Right cardiac atrium (tissue), 1 donor: ENCODE measurements around the genes ATP1A4 and ITLN1.

DNA sequence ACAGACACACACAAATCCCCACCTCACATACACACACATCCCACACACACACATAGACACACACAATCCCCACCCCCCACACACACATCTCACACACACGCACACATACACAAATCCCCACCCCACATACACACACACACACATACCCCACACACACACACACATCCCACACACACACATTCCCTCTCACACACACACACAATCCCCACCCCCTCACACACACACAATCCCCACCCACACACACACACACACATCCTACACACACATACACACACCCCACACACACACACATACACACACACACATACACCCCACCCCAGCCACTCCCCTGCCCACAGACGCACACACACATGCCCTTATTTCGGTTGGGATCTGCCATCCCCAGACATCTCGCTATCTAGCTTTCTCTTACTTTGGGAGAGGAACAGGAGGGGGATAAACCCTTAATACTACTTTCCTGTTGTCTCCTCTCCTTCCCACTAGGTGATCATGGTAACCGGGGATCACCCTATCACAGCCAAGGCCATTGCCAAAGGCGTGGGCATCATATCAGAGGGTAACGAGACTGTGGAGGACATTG lies 17.3 kb upstream of the ATP1A4 start:
- PRO-cap, result no peak

- PRO-cap, result no peak
Measured at GRCh38 chr1:160141287-160141954, 10.0 kb upstream of the ATP1A4 start.

DNA sequence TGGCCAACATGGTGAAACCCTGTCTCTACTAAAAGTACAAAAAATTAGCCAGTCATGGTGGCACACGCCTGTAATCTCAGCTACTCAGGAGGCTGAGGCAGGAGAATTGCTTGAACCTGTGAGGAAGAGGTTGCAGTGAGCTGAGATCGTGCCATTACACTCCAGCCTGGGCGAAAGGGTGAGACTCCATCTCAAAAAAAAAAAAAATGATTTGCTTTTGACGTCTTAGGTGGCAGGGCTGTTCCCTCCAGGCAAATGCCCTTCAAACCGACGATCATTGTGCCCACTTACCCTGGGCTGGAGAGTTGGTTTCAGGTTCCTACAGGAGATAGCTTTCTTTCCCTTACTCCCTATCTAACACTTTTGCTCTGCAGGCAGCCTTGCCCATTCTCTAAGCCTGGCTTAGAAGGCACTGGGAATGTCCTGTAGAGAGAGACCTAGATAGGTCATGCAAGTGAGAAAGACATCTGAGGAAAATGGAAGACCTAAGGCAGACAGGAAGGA lies 8.7 kb upstream of the ATP1A4 start:
- PRO-cap, result no peak

GRCh38 chr1:160151391-160151797 lies at the start of gene ATP1A4:
TSS of gene ATP1A4 (plus strand) at chr1:160151603.
- PRO-cap, result no peak

- PRO-cap, result no peak
Measured at GRCh38 chr1:160204167-160204935, 833 bp upstream of the PEA15 start.

DNA sequence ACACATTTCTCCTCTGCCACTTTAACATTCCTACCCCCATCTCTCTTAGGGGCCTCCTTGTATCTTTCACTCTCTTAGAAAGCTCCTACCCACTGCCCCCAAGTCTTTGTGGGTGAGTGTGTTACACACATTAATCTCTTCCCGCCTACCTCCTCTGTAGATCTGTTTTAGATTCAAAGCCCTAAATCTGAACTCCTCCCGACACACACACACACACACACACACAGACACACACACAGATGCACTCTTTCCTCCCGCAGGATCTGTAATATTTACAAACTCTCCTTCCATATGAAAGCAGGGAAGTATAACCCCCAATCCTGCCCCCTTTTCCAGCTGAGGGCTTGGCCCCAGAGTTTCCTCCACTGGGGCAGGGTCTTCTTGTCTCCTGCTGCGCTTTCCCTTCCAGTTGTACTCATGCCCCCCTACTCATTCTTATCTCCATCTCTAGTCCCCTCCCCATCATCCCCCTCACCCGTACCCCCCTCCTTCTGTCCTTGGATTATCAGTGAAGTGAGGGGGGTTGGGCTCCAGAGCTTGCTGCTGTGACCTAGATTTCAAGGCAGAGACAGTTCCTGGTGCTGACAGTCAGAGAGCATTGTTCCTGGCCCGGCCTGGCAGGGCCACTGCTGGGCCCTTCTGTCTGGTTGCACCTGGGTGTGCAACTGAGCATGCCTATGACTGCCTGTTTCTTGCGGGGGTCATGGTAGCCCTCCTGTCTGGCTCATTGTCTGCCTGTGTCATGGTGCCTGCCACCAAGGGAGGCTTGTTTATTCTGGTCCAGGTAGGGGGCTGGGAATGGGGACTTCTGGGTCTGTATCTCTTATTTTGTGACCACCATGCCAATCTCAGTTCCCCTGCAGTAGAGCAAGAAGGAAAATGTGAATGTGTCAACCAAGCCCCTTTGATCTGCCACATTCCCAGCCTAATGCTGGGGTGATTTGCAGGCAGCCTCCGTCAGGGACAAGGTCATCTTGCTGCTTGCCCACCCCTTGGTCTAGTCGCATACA lies 4.4 kb downstream of the PEA15 start:
- PRO-cap, result no peak

GRCh38 chr1:160346956-160347290 lies 3.7 kb downstream of the NCSTN start:
- PRO-cap, result no peak

DNA sequence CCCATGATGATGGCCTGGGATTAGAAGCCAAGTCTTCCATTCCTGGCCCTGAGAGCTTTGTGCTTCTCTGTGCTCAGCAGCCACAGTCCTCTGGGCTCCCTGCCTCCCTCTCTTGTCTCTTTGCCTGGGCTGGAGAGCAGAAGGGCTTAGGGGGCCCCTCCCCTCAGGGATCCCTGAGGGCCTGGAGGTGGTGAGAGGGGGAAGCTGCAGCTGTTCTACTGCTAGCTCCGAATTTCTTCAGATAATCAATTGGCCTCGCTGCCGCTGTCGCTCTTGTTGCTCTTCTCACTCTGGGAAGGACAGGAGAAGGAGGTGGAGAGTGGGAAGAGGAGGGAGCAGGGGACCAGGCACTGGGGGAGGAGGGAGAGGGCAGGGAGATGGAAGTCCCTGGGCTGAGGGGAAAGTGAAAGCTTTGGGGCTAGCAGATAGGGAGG lies 7.8 kb downstream of the NHLH1 start:
- PRO-cap, result no peak

- PRO-cap, result no peak
Measured at GRCh38 chr1:160399515-160400224, 694 bp upstream of the VANGL2 start.

GRCh38 chr1:160406313-160406629 lies 5.9 kb downstream of the VANGL2 start:
- PRO-cap, result no peak

GRCh38 chr1:160453473-160454028 lies 53.2 kb downstream of the VANGL2 start:
- PRO-cap, result no peak

DNA sequence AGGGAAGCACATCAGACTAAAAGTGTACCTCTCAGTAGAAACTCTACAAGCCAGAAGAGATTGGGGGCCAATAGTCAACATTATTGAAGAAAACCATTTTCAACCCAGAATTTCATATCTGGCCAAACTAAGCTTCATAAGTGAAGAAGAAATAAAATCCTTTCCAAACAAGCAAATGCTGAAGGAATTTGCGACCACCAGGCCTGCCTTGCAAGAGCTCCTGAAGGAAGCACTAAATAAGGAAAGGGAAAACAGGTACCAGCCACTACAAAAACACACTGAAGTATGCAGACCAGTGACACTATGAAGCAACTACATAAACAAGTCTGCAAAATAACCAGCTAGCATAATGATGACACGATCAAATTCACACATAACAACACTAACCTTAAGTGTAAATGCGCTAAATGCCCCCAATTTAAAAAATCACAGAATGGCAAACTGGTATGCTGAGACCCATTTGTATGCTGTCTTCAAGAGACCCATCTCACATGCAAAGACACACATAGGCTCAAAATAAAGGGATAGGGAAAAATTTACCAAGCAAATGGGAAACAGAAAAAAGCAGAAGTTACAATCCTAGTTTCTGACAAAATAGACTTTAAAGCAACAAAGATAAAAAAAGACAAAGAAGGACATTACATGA lies 19.9 kb downstream of the CD84 start:
- PRO-cap, result no peak

DNA sequence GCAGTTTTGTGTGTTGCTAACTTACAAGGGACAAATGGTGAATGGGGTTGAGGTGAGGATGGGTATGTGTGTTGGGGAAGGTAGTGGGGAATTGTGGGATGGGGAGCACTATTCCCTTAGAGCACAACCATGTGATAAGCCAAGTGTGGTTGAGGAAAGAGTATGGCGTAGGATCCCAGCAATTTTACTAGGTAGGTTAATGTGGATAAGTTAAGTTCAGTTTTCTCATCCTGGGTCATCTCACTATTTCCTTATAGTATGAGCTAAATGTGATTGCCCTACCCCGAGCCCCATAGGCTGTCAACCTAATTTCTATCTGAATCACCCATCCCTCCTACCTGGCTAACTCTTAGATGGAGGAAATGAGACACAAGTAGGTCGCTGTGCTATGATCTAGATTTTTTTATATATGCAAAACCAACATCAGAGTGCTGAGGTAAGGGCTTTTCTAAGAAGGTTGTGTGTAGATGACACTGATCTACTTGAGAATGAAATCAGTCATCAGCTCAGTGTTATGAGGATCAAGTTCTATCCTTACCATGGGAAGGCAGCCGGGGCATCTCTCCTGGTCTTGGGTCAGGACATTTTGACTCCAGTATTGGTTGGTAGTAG lies 23.8 kb downstream of the SLAMF1 start:
- PRO-cap, result no peak

- PRO-cap, result no peak
Measured at GRCh38 chr1:160725953-160726743, 12.9 kb upstream of the SLAMF7 start.

GRCh38 chr1:160781933-160782649 lies 13.9 kb upstream of the LY9 start:
- PRO-cap, result no peak

DNA sequence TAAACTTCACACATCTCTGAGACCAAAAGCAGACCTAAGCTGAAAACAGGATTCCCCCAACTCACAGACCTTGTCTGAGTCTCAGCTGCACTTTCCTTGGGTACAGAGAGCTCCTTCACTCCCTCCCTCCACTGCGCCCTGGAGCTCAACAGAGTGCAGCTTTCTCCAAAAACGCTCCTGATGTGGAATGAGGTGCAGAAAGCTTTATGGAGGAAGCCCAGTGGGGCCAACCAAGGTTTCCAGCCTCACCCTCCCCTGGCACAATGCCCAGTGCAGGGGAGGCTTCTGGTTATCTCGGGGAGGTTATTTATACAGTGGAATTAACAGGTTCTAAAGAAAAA lies at the start of gene ITLN1:
TSS of gene ITLN1 (minus strand) at position 189 of the 341 bp plus-strand sequence.
- PRO-cap, result no peak

- PRO-cap, result no peak
Measured at GRCh38 chr1:161017459-161018163, 3.3 kb downstream of the F11R start.

GRCh38 chr1:161022455-161022913 lies 1.5 kb upstream of the F11R start:
- PRO-cap, result no peak

GRCh38 chr1:161065462-161065848 lies 4.2 kb downstream of the ARHGAP30 start:
- PRO-cap, result no peak

DNA sequence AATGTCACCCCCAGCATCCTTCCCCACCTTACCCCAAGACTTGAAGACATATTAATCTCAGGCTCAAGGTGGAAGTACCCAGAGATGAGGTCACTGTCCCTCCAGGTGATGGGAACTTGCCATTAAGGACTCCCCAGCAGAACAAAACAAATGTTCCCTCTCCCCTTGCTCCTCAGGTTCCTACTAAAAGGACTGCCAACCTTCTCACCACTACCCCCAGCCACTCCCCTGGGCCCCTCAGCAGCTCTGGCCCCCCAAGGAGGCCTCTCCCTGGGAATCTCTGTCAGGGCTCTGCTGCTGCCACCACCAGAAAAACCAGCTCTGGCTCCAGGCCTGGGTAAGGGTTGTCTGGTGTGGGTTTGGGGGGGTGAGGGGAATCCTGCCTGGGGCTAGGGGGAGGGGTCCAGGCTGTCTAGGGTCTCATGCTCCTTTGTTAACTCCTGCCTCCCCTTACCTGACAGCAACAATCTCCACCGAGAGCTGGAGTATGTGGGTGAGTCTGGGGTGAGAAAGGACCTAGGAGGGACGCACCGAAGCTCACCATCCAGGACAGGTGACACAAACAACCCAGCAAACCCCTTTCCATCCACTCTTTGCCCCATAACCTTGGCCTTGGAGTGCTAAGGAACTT lies 4.8 kb downstream of the NECTIN4 start:
- PRO-cap, result no peak